Parietal lobe (tissue), 2 donors: ENCODE data around the gene SH3YL1.

DNA sequence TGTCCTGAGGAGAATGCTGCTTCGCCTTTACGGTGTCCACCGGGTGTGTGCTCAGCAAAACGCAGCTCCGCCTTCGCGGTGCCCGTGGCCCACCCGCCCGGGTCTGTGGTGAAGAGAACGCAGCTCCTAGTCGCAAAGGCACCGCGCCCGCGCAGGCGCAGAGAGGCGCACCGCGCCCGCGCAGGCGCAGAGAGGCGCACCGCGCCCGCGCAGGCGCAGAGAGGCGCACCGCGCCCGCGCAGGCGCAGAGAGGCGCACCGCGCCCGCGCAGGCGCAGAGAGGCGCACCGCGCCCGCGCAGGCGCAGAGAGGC is 35.6 kb downstream of the FAM110C start:
- RAMPAGE, long total RNA = no peak

DNA sequence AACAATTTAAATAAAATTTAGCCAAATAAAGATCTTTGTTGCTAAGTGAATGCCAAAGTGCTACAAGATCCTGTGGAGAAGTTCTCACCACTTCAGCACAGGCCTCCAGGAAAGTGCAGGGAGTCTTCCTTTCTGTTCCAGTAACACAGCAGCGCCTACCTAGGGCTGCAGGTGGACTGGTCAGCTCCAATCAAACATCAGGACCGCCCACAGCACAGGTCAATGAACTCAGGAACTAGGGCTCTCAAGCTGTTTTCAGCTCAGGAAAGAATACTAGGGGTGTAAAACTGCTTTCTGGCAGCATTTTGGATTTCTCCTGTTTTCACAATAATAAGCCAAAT is 1.5 kb downstream of the FAM110C start:
- RAMPAGE, long total RNA = no peak

DNA sequence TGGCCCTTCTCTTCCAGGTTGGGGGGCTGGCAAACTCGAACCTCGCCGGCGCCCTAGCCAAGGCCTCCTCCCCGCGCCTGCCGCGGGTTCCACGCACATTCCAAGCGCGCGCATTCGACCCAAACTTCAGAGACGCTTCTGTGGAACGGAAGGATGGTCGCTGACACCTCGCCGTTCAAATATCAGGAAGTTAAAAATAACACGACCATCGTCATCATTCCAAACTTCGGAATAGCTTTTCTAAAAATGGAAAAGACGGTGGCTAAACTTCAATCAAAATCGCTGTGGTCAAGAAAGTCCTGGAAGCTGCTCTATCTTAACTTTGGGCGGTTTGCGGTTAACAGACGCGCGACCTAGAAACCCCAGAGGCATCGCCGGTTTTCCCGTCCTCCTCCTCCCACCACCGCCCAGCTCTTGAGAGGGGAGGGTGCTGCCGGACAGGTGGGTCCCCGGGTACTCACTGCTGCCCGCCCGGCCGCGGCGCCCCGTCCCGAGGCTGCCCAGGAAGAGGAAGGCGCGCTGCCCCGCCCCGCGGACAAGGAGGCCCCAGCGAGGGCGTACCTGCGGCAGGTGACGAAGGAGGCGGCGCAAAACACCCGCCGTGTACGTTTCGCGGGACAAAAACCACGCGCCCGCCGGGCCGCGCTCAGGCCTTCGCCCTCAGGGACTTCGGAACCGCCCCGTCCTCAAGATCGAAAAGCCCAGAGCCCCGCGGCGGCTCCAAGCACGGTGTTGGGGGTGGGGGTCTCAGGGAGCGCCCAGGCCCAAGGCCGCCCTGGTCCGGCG is at the start of gene SH3YL1:
Gene SH3YL1, minus strand, starts transcription at position 510 of the 786 bp plus-strand sequence.
- RAMPAGE, long total RNA = no peak

GRCh38 chr2:265024-266151 is 641 bp downstream of the ACP1 start:
- RAMPAGE, long total RNA = no peak

GRCh38 chr2:481402-481704 is 193.5 kb upstream of the ALKAL2 start:
- RAMPAGE, long total RNA = no peak

GRCh38 chr2:589421-590112 is 87.6 kb downstream of the TMEM18 start:
- RAMPAGE, long total RNA = no peak

GRCh38 chr2:592392-592655 is 84.9 kb downstream of the TMEM18 start:
- RAMPAGE, long total RNA = no peak

DNA sequence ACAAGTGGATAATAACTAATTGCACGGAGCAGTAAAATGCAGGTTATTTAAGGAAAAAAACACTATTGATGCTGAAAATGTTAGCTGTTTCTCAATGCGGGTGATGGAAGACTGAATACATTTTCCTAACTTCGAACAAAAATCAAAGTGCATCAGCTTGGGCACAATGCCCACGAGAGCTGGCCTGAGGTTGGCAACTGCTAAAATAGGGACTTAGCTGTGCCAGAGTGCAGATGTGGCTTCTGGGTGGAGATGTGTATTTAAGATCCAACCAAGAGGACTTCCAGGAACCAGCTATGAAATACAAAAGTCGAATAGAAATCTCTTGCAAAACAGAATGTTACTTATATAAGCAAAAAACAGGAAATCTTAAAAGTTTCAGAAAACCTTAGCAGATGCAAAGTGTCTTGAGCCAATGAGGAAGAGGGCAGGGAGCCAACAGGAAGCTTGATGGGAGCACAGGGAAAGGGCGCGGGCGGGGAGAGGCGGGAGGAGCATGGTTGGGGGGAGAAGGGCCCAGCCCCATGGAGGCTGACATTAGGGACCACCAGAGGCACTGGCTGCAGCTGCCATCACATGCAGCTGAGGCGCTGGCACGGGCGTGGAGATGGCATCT is 203.1 kb downstream of the SNTG2 start:
- RAMPAGE, long total RNA = no peak

GRCh38 chr2:1249875-1250383 is 163.3 kb upstream of the TPO start:
- RAMPAGE, long total RNA = no peak

DNA sequence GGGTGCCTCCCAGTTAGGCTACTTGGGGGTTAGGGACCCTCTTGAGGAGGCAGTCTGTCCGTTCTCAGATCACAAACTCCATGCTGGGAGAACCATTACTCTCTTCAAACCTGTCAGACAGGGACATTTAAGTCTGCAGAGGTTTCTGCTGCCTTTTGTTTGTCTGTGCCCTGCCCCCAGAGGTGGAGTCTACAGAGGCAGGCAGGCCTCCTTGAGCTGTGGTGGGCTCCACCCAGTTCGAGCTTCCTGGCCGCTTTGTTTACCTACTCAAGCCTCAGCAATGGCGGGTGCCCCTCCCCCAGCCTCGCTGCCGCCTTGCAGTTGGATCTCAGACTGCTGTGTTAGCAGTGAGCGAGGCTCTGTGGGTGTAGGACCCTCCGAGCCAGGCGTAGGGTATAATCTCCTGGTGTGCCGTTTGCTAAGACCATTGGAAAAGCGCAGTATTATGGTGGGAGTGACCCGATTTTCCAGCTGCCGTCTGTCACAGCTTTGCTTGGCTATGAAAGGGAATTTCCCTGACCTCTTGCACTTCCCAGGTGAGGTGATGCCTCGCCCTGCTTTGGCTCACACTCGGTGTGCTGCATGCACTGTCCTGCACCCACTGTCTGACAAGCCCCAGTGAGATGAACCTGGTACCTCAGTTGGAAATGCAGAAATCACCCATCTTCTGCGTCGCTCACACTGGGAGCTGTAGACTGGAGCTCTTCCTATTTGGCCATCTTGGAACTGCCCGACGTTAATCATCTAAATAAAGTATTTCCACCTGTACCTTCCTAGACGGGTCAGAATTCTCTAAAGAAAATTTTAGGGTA is 24.9 kb upstream of the TPO start:
- RAMPAGE, long total RNA = no peak

- RAMPAGE, long total RNA = no peak
Observed at GRCh38 chr2:1626178-1626711, 118.1 kb downstream of the PXDN start.

- RAMPAGE, long total RNA = no peak
Observed at GRCh38 chr2:1631541-1632215, 112.6 kb downstream of the PXDN start.

GRCh38 chr2:1648421-1649875 is 95.4 kb downstream of the PXDN start:
- RAMPAGE, long total RNA = no peak

DNA sequence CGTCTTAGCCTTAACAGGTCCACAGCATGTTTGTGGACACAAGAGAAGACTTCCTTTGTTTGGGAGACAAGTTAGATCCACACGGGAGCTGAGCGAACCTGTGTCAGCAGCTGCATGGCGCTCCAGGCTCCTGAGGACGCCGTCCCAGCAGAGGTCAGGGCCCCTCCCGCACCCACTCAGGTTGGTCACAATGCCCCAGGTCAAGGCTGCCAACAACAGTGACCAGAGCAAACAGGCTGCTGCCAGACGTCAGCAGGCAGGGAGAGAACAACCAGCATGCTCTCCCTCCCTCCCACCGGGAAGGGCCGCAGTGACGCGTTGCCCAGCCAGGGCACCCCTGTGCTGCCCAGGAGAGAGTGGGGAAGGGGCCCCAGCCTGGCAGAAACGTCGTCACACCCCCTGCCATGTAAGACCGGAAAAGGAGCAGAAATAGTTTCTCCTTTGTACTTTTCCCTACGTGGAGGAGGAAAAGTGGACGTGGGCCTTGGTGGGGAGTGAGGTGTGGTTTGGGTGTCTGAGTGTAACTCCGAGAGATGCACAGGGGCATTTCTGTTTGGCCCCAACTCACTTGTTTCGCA is 67.9 kb downstream of the PXDN start:
- RAMPAGE, long total RNA = no peak

DNA sequence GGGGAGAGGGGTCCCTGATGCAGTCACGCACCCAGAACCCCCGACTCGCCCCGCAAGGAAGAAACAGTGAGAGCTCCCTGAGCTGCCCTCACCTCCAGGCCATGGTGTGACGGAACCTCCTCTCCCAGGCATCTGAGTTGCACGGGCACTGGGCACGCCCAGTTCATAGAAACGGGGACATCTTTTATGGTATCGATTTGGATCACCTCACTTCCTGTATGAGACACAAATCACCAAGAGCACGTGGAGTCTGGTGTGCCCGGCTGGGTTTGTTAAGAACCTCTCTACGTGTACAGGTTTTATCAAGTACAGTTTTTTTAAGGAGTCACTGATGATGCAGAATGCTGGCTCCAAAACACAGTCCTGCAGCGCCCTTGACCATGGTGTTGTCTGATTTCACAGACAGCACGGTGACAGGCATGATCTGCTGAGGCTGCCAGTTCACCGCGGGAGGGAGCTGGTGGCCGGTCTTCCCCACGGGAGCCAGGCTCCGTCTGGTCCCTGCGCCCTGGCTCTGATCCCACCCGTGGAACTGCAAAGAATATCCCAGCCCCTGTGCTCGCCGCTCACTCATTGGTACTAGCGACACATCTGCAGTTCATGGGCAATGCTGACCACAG is 35.6 kb downstream of the PXDN start:
- RAMPAGE, long total RNA = no peak

- RAMPAGE, long total RNA = no peak
Observed at GRCh38 chr2:1730006-1730419, 14.3 kb downstream of the PXDN start.

DNA sequence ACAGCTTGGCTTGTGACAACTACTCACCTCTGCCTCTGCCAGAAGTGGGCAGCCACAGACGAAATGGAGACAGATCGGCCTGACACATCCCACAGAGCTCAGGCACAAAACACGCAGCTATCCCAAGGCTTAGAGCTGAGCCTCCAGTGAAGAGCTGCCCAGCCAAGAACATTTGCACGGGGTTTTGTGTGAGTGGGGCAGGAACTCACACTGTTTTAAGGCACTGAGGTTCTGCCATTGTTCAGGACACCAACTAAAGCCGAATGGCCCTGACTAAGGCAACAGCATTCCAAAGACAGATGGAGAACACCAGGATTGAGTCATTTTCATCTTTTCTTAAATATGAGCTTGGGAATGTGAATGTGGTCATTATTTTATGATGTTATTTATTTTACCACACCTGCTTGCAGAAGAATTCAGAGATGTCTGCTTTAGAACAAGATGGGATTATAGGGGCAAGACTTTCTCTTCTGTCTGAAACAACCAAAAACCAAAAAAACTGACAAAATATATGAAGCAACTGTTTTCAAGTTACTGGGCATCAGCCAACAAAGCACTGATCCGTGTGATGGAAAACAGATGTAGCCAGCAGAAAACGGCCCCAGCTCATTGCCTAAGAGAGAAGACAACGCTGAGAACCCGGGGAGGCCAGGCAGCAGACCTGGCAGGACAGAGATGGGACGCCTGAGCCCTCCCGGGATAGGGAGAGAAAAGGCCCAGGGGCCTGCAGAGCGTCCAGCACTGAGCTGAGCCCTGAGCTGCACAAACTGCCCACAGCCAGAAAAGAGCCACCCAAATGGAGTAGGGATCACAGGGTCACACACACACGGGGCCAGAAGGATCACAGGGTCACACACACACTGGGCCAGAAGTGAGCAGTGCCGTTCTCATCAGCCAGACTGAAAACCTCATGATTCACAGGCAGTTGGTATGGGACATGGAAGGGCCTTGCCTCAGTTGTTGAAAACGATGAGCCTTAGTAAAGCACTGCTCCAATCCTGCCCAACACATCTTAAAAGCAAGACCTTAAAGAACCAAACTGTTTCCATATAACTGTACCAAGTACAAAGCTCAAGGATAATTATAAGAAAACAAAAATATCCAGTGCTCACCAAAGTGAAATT is 12.4 kb downstream of the PXDN start:
- RAMPAGE, long total RNA = no peak

DNA sequence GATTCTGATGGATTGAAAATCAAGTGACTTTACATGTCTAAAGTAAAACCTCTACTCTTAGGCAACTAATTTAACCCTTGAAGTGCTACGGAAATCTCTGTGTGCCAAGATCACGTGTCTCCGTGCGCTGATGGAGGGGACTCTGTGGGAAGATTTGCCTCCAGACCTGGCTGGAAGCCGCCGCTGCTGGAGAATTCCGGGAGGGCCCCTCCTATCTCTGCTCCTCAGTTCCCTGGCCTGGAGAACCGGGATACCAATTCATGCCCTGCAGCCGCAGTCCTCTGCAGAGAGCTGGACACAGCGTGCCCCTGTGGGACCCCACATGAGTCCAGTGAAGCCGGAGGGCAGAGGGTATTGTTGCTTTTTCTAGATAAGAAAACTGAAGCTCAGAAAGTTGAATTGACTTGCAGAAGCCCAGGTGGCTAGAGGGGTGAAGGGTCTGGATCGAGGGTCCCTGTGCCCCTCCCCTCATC is 126.9 kb upstream of the PXDN start:
- RAMPAGE, long total RNA = no peak

GRCh38 chr2:2324163-2324888 is 6.7 kb downstream of the MYT1L start:
- RAMPAGE, long total RNA = no peak

DNA sequence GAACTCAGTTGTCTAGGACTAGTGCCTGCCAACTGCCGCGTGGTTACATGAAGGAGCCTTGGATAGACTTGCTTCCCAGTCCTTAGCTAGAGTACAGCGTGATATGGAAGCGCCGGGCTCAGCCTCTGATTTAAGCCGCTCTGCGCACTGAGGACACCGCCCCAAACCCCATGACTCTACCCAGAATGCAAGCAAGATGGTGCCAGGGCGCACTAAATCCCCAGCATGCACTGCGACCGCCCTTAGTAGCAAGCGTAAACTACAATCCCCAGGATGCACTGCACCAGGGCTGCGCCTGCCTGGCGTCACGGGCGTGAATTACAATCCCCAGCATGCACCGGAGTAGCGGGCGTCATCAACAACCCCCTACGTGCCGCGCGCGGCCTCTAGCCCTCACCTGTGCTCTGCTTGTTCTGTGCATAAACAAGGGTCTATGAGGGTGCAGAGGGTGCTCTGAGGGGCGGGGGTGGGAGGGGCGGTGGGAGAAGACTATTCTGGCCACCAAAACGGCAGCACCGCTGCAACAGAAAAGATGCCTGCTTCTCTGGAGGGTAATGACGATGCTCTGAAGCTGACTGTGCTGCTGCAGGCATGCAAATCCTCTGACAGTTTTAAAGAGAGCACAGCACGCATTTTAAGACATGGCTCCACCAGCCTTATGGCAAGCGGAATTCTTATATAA is 282.4 kb upstream of the MYT1L start:
- RAMPAGE, long total RNA = no peak